AG08470 (cell line): ENCODE measurements around the genes PKDCC and MTA3.

DNA sequence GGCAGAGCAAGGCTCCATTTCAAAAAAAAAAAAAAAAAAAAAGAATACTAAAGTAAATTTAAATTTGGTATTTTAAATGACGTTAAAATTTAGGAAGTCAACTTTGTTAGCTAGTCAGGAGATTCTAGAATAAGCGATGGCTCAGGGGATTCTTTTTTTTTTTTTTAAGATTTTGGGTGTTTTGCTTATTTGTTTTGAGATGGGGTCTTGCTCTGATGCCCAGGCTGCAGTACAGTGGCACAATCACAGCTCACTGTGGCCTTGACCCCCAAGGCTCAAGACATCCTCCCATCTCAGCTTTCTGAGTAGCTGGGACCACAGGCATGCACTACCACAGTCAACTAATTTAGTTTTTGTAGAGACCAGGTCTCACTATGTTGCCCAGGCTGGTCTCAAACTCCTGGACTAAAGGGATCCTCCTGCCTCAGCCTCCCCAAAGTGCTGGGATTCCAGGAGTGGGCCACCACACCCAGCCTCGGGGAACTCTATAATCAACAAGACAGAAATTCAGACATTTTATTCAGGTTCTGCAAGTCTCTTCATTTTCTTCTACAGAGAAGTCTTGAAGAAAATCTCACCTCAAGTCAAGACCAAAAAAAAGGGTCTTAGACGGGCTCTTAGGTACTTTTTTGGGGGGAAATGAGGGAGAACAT lies 16.8 kb downstream of the ATL2 start:
- RRBS = no CpG with 5 or more reads among the region's 4 CpGs

DNA sequence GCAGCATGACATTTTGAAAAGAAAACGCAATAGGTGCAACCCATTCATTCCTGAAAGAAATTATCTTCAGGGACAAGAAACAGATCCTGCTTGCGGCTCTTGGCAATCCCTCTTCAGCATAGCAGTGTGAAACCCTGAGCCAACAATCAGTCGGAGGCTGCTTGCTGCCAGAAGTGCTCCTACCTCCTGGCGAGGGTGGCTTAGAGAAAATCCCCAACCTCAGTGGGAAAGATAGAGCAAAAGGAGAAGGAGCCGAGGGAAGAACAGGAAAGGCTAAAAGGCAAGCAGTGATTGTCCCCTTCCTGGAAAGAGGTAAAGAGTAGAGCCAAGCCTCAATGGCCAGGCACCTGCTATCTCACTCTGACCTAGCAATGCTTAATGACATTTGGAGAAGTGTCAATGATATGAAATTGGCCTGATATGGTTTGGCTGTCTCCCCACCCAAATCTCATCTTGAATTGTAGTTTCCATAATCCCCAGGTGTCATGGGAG lies 66.2 kb upstream of the ATL2 start:
- RRBS = no CpG with 5 or more reads among the region's 5 CpGs

GRCh38 chr2:38692911-38693321 lies 27.0 kb downstream of the GALM start:
- RRBS = no CpG with 5 or more reads among the region's 6 CpGs

- RRBS = 2% methylated on average over 13 of the region's 45 CpGs
Observed at GRCh38 chr2:38750263-38750796, 831 bp downstream of the SRSF7 start.

DNA sequence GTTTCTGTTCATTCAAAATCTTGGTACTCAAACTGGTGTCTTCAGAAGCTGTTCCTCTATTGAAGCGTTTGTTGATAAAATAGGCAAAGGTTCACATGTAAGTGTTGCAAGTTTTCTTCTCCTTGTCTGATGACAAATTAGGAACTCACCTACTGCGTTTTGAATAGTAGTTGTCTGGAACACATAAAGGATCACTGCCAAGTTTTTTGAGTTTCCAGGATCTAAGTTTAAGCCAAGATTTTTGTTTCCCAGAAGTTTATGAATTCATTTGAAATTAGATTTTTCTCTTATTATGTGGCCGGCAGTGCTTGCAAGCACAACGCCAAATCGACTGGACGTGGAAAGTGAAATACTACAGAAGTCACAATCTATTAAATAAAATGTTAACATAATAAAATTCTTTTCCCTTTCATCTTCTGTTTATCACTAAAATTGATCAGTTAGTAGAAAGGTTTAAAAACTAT lies 85.4 kb downstream of the ARHGEF33 start:
- RRBS = no CpG with 5 or more reads among the region's 6 CpGs

DNA sequence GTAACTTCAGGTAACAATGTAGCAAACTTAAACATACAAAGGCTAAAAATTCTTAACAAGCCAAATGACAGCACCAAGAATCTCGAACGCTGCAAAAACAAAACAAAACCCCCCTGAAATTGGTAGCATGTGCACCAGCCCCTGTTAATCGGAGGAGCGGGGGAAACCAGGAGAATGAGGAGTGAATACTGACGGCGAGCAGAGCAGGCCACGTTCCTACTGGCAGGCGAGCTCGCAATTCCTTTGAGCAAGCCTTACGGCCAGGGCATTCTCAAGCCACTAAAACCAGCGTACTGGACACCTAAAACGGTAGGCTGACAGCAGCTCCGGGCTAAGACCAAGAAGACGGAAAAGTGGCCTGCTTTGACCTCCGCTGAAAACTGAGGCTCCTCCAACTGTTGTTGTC lies 1.2 kb downstream of the SOS1 start:
- RRBS = no CpG with 5 or more reads among the region's 15 CpGs

DNA sequence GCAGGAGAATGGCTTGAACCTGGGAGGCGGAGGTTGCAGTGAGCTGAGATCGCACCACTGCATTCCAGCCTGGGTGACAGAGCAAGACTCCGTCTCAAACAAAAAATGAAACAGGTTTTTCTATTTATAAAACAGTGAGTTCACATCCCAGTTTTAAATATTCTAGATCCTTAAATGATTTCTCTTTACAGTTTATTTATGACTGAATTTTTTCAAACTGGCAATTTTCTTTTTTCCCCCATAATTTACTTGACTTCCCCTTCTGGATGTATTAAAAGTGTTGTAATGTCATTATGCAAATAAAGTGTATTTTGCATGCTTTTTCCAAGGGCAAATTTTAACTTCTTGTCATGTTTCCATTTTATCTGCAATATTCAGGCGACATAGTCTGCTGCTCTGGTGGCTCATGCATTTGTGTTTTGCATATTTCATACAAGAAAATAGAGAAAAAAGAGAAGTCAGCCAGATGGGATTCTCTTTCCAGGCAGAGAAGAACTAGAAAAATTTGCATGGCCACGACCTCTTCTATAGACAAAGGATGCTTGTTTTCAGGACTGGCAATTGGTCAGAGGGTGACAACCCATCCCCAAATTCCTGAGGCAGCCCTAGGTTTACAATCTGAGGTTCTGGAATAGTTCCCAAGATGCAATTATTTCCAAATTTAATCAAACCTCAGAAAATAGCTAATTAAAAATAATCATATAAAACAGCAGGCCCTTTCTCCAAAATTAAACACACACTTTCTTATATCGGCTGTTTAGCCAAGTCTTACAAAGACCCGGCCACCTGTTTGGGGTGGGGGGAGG lies 20.4 kb upstream of the SOS1 start:
- RRBS = no CpG with 5 or more reads among the region's 7 CpGs

GRCh38 chr2:39299630-39300031 lies 137.5 kb downstream of the MAP4K3 start:
- RRBS = no CpG with 5 or more reads among the region's 1 CpG

GRCh38 chr2:39408835-39409487 lies 28.1 kb downstream of the MAP4K3 start:
- RRBS = no CpG with 5 or more reads among the region's 2 CpGs

DNA sequence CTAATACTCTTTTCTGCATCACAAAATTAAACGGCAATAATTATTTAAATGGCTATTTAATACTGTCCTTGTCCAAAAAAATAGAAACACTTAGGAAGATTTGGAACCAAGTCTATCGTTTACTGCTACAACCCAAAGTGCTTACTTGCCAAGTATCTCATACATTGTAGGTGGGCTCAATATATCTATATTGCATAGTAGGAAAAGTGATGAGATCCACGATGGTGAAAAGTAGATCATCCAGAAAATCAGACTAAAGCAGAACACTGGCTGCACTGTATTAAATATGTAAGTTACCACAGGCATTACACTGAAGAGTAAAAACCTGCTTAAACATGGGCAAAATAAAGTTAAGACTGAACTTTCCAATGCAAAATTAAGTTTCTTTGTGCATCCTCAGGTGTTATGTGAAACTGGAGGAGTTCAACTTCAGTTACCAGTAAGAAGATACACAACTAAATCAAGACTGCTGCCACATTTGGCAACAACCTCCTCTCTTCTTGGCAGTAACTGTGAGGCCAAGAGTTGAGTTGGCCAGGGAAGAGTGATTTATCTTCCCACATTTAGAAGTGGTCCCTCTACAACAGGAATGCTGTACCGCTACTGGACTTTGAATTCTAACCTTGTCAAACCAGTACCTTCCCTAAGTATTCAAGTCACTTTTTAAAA lies 1.4 kb downstream of the MAP4K3 start:
- RRBS = no CpG with 5 or more reads among the region's 4 CpGs

- RRBS = no CpG with 5 or more reads among the region's 2 CpGs
Observed at GRCh38 chr2:40513036-40513472, 61.2 kb upstream of the SLC8A1 start.

GRCh38 chr2:41847727-41848622 lies 199.8 kb upstream of the PKDCC start:
- RRBS = no CpG with 5 or more reads among the region's 9 CpGs

DNA sequence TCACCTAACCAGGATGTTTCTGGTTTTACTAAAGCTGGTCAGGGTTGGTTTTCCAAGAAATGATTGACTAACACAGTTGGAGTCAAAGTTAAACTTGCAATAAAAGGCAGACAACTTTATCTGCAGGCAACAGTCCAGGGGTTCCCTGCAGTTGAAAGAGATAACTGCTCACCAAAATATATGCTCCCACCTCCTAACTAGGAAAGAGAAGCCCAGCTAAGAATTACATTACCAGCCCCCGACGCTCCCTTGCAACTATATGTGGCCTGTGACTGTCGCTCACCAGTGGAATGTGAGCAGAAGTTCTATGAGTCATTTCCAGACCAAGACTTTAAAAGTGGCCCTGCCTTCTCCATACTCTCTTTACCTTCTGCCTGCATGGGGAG lies 140.0 kb upstream of the PKDCC start:
- RRBS = no CpG with 5 or more reads among the region's 3 CpGs

GRCh38 chr2:41948246-41949117 lies 99.3 kb upstream of the PKDCC start:
- RRBS = no CpG with 5 or more reads among the region's 4 CpGs

DNA sequence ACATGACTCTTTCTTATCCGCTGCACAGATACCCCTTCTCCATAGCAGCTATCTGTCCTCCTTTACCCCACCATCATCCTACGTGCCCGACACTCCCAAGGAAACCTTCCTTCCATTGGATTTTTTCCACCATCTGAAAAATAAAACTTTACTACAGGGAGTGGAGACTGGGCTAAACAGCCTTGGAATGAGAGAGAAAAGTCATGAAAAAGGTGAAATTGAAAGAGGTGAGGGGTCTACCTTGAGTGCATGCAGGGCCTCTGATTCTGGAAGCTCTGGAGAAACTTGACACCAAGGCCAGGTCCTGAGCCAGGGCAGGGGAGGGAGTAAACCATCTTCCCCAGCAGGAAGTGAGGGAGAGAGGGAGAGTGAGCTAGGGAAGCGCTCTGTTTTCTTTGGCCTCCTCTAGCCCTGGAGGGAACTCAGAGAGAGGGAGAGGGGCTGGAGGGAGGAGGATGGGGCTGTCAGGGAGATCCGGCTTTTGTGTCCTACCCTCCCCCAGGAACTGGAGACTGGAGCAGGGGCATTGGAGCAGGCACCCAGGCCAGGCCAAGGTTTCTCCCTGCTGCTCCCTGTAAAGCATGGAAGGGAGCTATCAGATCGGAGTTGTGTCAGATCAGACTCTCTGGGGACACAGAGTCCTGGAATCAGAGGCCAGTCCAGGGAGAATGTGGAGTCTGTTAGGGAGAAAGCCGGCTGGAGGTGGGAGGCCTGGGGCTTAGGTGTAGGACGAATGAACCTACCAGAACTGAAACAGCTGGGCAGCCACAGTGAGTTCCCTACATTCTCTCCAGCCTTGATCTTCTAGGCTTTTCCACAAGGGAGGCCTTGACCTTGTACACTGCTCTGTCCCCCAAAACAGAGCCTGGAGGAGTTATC lies 22.7 kb upstream of the PKDCC start:
- RRBS = no CpG with 5 or more reads among the region's 8 CpGs

DNA sequence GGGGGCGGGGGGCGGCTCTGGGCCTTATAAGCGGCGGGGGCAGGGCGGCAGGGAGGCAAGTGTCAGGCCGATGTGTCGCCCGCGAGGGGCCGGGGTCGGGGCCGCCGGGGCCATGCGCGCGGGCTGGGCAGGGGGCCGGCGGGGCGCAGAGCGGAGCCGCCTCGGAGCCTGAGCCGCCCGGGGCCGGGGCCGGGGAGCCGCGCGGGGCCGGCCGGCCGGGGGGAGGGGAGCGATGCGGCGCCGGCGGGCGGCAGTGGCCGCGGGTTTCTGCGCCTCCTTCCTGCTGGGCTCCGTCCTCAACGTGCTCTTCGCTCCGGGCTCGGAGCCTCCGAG lies at the start of gene PKDCC:
PKDCC (plus strand) TSS at position 54 of the 333 bp plus-strand sequence.
- RRBS = 1% methylated on average over 20 of the region's 47 CpGs

DNA sequence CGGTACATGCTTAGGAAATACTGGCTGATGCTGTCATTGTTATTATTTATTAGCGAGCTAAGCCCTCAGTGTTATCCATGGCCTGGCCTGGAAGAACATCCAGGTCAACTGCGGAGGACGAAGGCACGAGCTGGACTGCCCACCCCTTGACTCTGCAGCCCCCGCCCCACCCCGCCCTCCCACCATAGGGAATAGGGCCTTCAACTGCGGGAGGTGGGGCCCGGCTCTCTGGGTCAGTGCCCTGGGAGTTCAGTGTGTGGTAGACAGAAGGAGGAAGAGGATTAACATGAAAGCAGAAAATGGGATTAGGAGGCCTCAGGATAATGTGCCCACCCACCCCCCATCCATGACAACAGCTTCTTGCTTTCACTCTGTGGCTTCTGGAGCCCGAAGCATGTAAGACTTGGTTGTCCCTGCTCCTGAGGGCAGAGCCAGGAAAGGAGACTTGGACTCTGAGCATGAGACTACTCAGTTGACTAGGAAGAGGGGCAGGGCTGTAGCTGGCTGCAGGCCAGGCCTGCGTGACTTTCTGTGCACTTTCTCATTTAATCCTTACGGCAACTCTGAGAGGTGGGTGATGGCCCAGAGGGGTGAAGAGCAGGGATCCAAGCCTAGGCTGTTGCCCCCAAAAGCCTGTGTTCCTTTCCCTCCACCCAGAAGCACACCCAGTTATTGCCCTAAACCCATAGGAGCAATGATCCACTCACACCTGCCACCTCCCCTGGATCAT lies 13.3 kb downstream of the PKDCC start:
- RRBS = no CpG with 5 or more reads among the region's 12 CpGs

- RRBS = no CpG with 5 or more reads among the region's 4 CpGs
Observed at GRCh38 chr2:42106002-42106389, 58.2 kb downstream of the PKDCC start.

DNA sequence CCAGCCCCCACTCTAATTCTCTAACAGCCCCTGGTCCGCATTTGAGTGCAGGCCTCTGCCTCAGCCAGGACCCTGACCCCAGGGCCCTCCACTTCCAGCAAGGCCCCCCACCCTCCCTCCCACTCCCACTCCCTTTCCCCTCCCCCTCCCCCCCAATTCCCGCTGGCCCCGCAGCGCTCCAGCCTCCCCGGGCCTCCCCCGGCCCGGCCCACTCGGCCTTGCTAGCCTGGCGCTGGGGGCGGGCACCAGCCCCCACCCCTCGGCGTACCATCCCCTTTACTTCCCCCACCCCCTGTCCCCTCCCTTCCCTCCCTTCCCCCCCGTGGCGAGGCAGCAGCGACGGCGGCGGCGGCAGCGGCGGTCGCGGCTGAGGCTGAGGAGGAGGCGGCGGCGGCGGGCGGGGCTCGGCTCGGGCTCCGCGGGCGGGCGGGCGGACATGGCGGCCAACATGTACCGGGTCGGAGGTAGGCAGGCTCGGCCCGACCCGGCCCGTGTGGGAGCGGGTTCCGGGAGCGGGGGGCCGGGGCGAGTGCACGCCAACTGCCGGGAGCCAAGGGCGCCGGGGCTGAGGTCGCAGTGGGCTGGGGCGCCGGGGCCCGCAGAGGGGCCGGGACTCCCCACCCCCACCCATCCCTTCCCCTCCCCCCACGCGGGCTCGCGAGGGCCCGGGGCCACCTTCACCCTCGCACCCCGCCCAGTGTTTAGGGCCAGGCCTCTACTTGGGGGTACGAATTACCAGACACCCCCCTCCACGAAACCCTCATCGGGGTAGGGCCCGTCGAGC lies at the start of gene MTA3:
MTA3 (plus strand) TSS at position 323 of the 784 bp plus-strand sequence.
- RRBS = 3% methylated on average over 6 of the region's 68 CpGs